ENCODE measurements around a stretch of chr9.

- RRBS, 2 experiments: no CpG with 5 or more reads among the region's 9 CpGs
CAGE:
- cytosol, long polyA minus RNA: no peak
- cytosol, long polyA plus RNA: no peak
- long polyA plus RNA: no peak
- nucleus, long polyA minus RNA: no peak
- nucleus, long polyA plus RNA: no peak
These were observed 710 bp downstream of the ZNG1A start for GRCh38 chr9:178215-178476.

DNA sequence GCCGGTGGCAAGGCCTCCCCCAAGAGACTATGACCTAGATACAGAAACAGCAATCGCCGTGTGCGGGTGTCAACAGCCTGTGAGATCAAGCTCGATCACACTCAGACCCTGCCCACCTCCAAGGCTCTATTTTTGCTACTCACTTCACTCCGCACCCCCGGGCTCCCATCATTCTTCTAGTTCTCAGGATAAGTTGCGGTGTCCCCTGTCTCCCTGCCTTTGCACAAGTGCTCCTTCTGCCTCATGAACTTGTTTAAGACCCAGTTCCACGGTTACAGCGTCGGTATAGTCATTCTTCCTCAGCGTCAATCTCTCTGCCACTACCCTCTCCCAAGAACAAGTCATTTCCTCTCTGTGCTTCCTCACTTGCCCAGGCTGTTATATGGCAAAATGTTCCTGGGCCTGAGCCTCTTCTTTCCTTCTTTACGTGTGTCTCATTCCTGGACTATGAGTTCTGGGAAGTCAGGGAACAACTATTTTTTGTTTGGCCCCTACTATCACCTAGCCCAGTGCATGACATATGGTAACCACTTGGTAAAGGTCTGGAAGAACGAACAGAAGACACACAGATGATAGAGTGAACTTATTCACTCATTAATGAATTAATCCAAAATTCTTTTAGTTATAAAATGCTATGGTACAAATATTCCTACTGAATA lies 5.3 kb upstream of the DOCK8 start:
- RRBS, 2 experiments: no CpG with 5 or more reads among the region's 14 CpGs
CAGE:
- cytosol, long polyA minus RNA: no peak
- cytosol, long polyA plus RNA: no peak
- long polyA plus RNA: no peak
- nucleus, long polyA minus RNA: no peak
- nucleus, long polyA plus RNA: no peak

- RRBS, 2 experiments: no CpG with 5 or more reads among the region's 9 CpGs
CAGE:
- cytosol, long polyA minus RNA: no peak
- cytosol, long polyA plus RNA: no peak
- long polyA plus RNA: no peak
- nucleus, long polyA minus RNA: no peak
- nucleus, long polyA plus RNA: no peak
These were observed 72.3 kb downstream of the KANK1 start for GRCh38 chr9:576625-577382.

DNA sequence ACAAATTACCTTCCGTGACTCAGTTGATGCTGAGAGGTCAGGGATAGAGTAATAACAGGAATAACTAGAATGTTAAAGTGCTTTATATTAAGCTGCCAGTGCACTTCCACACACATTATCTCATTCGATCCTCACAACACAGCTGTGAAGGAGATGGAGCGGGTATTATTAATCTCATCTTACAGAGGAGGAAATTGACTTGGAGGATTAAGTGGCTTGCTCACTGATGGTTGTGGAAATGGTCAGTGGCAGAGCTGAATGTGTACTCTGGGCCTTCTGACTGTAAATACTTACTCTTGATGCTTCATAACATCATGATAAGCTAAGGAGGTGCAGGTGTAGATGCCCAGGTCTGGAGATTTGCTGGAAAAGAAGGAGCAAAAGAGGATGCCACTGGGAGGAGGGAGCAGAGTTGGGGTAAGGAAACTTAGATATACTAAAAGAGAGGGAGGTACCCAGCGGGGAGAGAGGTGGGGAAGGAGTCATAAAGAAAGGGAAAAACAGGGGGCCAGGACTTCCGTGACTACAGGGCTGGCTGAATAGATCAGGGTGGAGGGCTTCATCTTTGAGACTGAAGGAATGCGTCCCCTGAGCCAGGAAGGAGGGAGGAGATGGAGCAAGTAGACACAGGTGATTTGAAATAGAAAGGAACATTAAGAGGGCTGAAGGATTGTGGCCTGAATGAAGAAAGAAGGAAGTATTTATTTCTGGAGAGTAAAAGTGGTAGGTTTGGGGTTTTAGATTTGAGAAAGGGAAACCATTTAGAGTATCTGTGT lies 84.7 kb downstream of the KANK1 start:
- RRBS, 2 experiments: no CpG with 5 or more reads among the region's 6 CpGs
CAGE:
- cytosol, long polyA minus RNA: no peak
- cytosol, long polyA plus RNA: no peak
- long polyA plus RNA: no peak
- nucleus, long polyA minus RNA: no peak
- nucleus, long polyA plus RNA: no peak

DNA sequence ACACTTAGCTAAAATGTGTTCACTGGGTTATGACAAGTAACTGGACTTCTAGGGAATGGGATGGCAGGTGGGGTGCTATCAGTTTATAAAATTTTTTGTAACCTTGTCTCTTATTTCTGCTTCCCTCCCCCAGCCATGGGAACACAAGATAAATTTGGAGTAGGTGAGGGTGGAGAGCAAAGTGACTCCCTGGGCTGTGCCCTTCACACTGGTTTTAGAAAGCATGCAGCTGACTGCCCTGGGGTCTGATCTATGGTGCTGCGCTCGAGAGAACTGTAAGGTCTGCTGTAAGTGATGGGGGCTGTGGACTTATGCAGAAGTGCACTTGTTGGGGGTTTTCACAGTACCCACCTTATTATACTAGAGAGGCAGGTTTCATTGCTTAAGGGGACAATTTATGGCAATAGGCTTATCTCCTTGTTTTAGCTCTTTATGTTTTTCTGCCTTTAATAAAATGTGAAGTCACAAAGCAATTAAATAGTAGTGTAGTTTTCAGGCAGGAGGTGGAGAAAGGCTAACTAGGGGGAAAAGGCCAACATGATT lies 89.4 kb downstream of the KANK1 start:
- RRBS, 2 experiments: no CpG with 5 or more reads among the region's 2 CpGs
CAGE:
- cytosol, long polyA minus RNA: no peak
- cytosol, long polyA plus RNA: no peak
- long polyA plus RNA: no peak
- nucleus, long polyA minus RNA: no peak
- nucleus, long polyA plus RNA: no peak

DNA sequence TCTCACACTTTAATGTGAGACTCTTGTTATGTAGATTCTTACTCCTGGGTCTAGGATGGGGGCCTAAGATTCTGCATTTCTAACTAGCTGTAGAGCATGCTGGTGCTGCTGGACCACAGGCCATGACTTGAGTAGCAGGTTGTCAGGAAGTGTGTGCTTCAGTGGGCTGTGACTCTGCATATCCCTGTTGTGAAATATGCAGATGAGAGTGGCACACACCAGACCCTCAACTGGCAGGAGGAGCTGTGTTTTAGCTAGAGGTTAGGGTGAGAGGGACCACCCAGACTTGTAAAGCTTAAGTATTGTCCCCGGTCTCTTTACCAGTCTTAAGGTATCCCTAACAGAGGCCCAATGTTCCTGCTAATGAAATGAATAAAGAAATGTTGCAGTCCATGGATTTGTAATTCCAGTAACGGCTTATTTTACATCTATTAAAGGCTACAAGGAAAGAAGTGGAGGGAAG lies 146.0 kb downstream of the KANK1 start:
- RRBS, 2 experiments: no CpG with 5 or more reads among the region's 2 CpGs
CAGE:
- cytosol, long polyA minus RNA: no peak
- cytosol, long polyA plus RNA: no peak
- long polyA plus RNA: no peak
- nucleus, long polyA minus RNA: no peak
- nucleus, long polyA plus RNA: no peak

DNA sequence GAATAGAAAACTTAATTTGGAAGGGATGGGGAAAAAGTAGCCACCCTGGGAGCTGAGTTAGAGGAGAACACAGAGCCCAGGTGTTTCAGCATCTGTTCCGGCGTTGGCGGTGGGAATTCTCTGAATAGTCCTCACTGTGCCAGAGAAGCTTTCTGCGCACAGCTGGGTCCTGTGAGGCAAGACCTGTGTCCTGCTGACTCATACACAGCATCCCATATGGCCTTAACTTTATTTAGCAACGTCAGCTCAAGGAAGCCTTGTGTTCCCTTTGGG lies 148.3 kb downstream of the KANK1 start:
- RRBS, 2 experiments: no CpG with 5 or more reads among the region's 5 CpGs
CAGE:
- cytosol, long polyA minus RNA: no peak
- cytosol, long polyA plus RNA: no peak
- long polyA plus RNA: no peak
- nucleus, long polyA minus RNA: no peak
- nucleus, long polyA plus RNA: no peak

DNA sequence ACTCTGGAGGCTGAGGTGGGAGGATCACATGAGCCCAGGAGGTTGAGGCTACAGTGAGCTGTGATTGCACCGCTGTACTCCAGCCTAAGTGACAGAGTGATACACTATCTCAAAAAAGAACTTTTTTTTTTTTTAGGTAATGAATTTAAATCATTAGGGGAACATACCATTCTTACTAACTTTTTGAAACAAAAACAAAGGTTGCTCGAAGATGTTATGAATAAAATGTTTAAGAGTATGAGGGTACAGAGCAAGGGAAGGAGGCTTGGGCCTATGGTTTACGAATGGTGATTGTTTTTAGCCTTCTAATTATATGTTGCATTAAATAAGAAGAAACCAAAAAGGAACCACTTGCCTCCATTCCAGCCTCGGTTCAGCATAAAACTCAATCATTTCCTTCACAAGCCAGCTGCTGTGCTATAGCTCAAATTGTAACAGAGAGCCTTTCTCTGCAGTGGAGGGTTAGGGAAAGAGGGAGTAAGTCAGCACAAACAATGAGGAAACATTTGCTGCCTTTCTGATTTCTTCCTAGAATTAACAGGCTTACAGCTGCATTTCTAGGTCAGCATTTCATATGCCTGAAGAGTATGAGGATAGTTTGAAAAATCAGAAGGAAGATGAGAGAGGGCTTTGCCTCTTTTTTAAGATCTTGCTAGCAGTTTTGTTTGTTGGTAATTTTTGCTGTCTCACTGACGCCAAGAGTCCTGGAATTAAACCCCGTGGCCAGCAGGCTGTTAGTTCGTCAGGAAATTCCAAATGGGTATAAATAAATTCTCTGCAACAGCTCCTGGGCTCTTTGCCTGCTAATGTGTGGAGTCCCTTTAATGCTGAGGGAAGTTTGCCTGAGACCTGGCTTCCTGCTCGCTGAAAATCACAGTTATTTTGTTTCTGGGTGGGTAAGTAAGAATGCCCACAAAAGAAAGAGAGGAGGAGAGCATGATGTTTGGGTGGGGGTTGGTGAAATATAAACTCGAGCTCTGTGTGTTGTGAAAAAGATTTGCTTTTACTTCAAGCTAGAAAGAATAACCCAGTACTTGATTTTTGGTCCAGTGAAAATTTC lies 148.3 kb upstream of the DMRT1 start:
- RRBS, 2 experiments: no CpG with 5 or more reads among the region's 9 CpGs
CAGE:
- cytosol, long polyA minus RNA: no peak
- cytosol, long polyA plus RNA: no peak
- long polyA plus RNA: no peak
- nucleus, long polyA minus RNA: no peak
- nucleus, long polyA plus RNA: no peak

DNA sequence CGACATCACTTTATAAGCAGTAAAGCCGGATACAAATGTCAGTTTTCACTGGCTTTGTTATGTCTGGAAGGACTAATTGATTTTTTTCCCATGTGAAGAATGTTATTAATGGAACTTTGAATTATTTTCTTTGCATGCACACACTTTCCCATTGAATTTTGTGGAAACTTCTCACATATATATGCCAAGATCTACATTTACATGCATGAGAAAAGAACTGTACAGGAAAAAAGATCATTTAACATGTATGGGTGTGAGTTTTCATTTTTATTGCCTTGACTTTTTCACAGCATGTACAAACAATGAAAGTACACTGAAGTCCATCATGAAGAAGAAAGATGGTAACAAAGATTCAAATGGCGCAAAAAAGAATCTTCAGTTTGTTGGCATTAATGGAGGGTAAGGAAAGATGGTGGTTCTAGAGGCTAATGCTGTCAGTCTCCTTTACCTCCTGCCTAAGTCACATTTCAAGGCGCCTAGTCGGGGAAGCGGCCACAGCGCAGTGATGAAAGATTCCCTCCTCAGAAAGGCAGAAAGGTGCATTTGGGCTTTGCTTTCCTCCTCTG lies 110.5 kb upstream of the DMRT1 start:
- RRBS, 2 experiments: no CpG with 5 or more reads among the region's 7 CpGs
CAGE:
- cytosol, long polyA minus RNA: no peak
- cytosol, long polyA plus RNA: no peak
- long polyA plus RNA: no peak
- nucleus, long polyA minus RNA: no peak
- nucleus, long polyA plus RNA: no peak

GRCh38 chr9:751093-751930 lies 90.2 kb upstream of the DMRT1 start:
- RRBS, 2 experiments: no CpG with 5 or more reads among the region's 12 CpGs
CAGE:
- cytosol, long polyA minus RNA: no peak
- cytosol, long polyA plus RNA: no peak
- long polyA plus RNA: no peak
- nucleus, long polyA minus RNA: no peak
- nucleus, long polyA plus RNA: no peak

- RRBS, 2 experiments: no CpG with 5 or more reads among the region's 7 CpGs
CAGE:
- cytosol, long polyA minus RNA: no peak
- cytosol, long polyA plus RNA: no peak
- long polyA plus RNA: no peak
- nucleus, long polyA minus RNA: no peak
- nucleus, long polyA plus RNA: no peak
These were observed 23.3 kb upstream of the DMRT1 start for GRCh38 chr9:818071-818687.

- RRBS, 2 experiments: 2 to 4% methylated on average over 24 of the region's 54 CpGs
CAGE:
- cytosol, long polyA minus RNA: no peak
- cytosol, long polyA plus RNA: no peak
- long polyA plus RNA: no peak
- nucleus, long polyA minus RNA: no peak
- nucleus, long polyA plus RNA: no peak
These were observed 1.6 kb downstream of the SMARCA2 start for GRCh38 chr9:2016663-2017263.

DNA sequence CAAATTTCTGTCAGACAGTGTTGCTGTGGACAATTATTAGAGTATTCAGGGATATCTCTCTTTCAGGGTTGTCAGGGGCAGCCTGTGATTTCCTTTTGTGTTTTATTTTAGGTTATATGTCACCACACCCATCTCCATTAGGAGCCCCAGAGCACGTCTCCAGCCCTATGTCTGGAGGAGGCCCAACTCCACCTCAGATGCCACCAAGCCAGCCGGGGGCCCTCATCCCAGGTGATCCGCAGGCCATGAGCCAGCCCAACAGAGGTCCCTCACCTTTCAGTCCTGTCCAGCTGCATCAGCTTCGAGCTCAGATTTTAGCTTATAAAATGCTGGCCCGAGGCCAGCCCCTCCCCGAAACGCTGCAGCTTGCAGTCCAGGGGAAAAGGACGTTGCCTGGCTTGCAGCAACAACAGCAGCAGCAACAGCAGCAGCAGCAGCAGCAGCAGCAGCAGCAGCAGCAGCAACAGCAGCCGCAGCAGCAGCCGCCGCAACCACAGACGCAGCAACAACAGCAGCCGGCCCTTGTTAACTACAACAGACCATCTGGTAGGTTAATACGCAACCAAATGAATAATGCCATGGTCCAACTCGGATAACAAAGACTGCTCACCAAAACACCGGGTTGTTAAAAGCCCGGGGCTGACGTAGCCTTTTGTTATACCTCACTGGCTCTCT lies 24.3 kb downstream of the SMARCA2 start:
- RRBS, 2 experiments: 57% methylated on average over 2 of the region's 18 CpGs; no CpG with 5 or more reads in 1 of the 2 experiments
CAGE:
- cytosol, long polyA minus RNA: start-site peak on the plus strand centred at position 529 of the sequence, 43 bp wide, 30 reads
- cytosol, long polyA plus RNA: no peak
- long polyA plus RNA: no peak
- nucleus, long polyA minus RNA: no peak
- nucleus, long polyA plus RNA: no peak

- RRBS, 2 experiments: no CpG with 5 or more reads among the region's 4 CpGs
CAGE:
- cytosol, long polyA minus RNA: no peak
- cytosol, long polyA plus RNA: no peak
- long polyA plus RNA: no peak
- nucleus, long polyA minus RNA: no peak
- nucleus, long polyA plus RNA: no peak
These were observed 43.0 kb downstream of the SMARCA2 start for GRCh38 chr9:2058240-2058455.

GRCh38 chr9:2115701-2116287 lies 100.6 kb downstream of the SMARCA2 start:
- RRBS, 2 experiments: 91% methylated on average over 6 of the region's 16 CpGs; no CpG with 5 or more reads in 1 of the 2 experiments
CAGE:
- cytosol, long polyA minus RNA: no peak
- cytosol, long polyA plus RNA: no peak
- long polyA plus RNA: no peak
- nucleus, long polyA minus RNA: no peak
- nucleus, long polyA plus RNA: no peak

GRCh38 chr9:2185859-2186239 lies 170.7 kb downstream of the SMARCA2 start:
- RRBS, 2 experiments: no CpG with 5 or more reads among the region's 5 CpGs
CAGE:
- cytosol, long polyA minus RNA: no peak
- cytosol, long polyA plus RNA: no peak
- long polyA plus RNA: no peak
- nucleus, long polyA minus RNA: no peak
- nucleus, long polyA plus RNA: no peak

GRCh38 chr9:2241509-2241850 lies 226.3 kb downstream of the SMARCA2 start:
- RRBS, 2 experiments: no CpG with 5 or more reads among the region's 14 CpGs
CAGE:
- cytosol, long polyA minus RNA: no peak
- cytosol, long polyA plus RNA: no peak
- long polyA plus RNA: no peak
- nucleus, long polyA minus RNA: no peak
- nucleus, long polyA plus RNA: no peak

DNA sequence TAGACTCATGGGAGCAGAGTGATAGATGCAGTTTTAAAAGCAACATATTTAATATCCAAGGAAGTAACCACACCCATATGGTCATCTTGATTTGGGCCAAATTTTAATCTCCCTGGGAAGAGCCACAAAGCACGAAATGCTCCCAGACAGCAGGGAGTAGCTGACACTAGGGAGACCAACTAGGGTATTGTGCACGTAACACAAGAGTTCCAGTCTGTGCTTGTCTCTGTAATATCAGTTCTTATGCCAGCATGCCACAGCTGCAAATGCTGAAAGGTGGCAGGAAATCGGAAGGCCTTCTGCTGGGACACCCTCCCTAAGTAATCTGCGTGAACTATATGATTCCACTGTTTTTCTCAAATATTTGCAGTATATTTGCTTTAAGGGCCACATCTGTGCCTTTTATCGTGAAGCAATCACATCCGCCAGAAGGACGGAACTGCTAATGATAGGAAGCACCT lies 12.5 kb downstream of the VLDLR start:
- RRBS, 2 experiments: no CpG with 5 or more reads among the region's 7 CpGs
CAGE:
- cytosol, long polyA minus RNA: no peak
- cytosol, long polyA plus RNA: no peak
- long polyA plus RNA: no peak
- nucleus, long polyA minus RNA: no peak
- nucleus, long polyA plus RNA: no peak

DNA sequence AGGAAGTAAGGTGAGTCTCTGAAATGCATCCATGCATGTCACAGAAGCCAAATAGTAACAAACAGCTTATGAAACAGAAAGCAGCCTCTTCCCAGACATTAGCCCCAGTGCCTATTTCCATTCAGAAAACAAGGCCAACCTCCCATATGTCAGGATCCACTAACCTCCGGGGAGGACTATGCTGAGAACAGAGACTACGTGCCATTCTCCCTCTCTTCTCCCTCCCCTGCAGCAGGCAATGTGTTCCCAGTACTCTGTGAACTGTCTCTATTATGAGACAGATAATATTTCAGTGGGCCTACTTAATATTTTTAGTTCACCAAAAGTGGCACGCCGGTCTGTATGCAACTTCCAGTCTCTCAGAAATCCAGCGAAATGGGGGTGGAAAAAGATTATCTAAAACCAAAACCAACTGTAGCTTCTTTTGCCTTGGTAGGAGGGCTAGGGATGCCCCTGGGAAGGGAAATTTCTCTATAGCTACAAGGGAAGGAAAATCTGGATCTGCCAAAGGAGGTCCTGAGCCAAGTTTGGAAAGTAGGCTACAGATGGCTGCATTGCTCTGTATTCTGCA lies 42.0 kb downstream of the VLDLR start:
- RRBS, 2 experiments: no CpG with 5 or more reads among the region's 5 CpGs
CAGE:
- cytosol, long polyA minus RNA: no peak
- cytosol, long polyA plus RNA: no peak
- long polyA plus RNA: no peak
- nucleus, long polyA minus RNA: no peak
- nucleus, long polyA plus RNA: no peak

DNA sequence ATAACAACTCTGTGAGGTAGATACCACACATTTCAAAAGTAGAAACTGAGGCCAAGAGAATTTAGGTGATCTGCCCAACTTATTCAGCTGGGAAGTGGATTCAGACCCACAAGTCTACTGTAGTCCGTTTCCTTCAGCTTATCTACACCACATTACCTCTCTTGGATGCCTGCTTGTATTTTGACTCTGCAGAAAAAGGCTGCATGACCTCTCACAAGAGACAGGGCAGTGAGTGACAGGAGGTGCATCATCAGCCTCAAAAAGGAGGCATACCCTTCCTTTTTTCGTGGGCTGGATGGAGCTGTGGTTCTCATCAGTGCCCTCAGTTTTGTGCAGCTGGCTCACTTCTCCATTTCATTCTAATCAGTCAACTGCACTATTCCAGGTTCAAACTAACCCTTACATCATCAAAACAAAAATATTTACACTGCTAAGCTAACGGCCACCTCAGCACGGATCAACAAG lies 10.5 kb downstream of the KCNV2 start:
- RRBS, 2 experiments: no CpG with 5 or more reads among the region's 4 CpGs
CAGE:
- cytosol, long polyA minus RNA: no peak
- cytosol, long polyA plus RNA: no peak
- long polyA plus RNA: no peak
- nucleus, long polyA minus RNA: no peak
- nucleus, long polyA plus RNA: no peak